Mammary microvascular endothelial cell (primary cell): ENCODE results near the genes TLX1, MFSD13A and ACTR1A.

GRCh38 chr10:101005192-101005774, 5.7 kb downstream of the LZTS2 start:
- RAMPAGE, long total RNA = no peak

- RAMPAGE, long total RNA = no peak
Observed at GRCh38 chr10:101017956-101018927, 12.7 kb downstream of the PDZD7 start.

GRCh38 chr10:101060064-101060514, 1.7 kb upstream of the KAZALD1 start:
- RAMPAGE, long total RNA = no peak

GRCh38 chr10:101060515-101061060, 1.2 kb upstream of the KAZALD1 start:
- RAMPAGE, long total RNA = no peak

- RAMPAGE, long total RNA = no peak
Observed at GRCh38 chr10:101067349-101068319, 5.8 kb downstream of the KAZALD1 start.

DNA sequence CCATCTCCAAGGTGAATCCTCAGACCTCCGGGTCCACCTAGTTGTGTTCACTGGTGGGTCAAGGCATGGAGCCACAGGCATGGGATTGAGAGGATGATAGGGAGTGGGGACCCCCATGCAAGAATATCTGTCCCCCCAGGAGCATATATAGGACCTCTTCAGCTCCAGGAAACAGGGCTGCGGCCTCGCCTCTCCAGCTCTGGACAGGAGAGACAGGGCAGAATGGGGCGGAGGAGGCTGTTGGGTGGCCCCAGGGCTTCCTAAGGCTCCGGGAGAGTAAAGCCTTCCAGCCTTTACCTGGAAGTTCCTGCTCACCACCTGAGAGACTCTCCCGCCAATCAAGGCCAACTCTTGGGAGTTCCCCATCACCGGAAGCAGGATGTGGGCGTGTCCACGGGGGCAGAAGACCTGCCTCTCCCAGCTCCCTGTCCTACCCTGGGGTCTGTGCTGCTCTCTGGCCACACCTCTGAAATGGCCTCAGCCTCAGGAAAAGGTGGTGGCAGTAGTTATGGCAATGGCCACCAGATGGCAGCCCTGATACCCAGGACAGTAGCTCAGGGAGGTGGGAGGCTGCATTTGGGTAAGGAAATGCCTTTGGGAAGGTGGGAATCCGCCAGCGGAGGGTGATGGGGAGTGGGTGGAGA, 33.6 kb downstream of the KAZALD1 start:
- RAMPAGE, long total RNA = no peak

GRCh38 chr10:101130593-101131843, at the start of gene TLX1:
TLX1 (plus strand) TSS chr10:101131300.
- RAMPAGE, long total RNA = no peak

DNA sequence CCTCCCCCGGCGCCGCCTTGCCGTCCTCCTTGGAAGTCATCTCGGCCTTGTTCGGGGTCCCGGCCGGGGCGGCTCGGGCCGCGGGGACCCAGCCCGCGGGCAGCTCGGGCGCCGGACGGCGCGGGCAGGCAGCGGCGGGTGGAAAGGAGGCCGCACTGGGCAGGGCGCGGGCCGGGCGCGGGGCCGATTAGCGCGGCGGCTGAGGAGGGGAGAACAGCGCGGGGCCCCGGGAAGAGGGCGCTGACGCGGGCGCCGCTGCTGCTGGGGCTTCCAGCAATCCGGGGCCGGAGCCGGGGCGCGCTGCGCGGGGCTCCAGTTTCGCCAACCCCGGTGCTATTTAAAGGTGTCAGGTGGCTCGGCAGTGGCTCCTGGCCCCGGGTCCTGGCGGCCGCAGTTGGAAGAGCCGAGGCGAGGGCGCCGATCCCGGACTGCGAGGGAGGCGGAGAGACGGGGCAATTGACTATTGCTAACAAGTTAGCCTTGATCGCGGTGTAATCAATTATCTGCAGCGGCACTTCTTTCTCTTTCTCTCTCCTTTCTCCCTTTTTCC, 412 bp downstream of the LBX1 start:
- RAMPAGE, long total RNA = no peak

GRCh38 chr10:101652852-101653884, 41.8 kb downstream of the FBXW4 start:
- RAMPAGE, long total RNA = no peak

GRCh38 chr10:101815550-101816229, 2.6 kb downstream of the OGA start:
- RAMPAGE, long total RNA = no peak

- RAMPAGE, long total RNA = no peak
Observed at GRCh38 chr10:101903604-101904312, 60.2 kb upstream of the KCNIP2 start.

GRCh38 chr10:101939836-101940221, 96.2 kb upstream of the KCNIP2 start:
- RAMPAGE, long total RNA = no peak

DNA sequence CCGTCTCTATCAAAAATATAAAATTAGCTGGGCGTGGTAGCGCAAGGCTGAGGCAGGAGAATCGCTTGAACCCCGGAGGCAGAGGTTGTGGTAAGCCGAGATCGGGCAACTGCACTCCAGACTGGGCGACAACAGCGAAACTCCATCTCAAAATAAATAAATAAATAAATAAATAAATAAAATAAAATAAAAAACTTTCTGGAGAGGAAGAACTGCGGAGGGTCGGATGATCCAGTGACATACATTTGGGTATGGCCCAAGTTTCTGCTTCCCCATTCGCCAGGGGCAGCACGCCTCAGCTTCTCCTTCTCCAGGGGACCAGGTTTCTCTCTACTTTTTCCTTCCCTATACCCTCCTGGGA, 844 bp downstream of the ARMH3 start:
- RAMPAGE, long total RNA = no peak

GRCh38 chr10:102159596-102160421, 7.6 kb downstream of the NOLC1 start:
- RAMPAGE, long total RNA = no peak

DNA sequence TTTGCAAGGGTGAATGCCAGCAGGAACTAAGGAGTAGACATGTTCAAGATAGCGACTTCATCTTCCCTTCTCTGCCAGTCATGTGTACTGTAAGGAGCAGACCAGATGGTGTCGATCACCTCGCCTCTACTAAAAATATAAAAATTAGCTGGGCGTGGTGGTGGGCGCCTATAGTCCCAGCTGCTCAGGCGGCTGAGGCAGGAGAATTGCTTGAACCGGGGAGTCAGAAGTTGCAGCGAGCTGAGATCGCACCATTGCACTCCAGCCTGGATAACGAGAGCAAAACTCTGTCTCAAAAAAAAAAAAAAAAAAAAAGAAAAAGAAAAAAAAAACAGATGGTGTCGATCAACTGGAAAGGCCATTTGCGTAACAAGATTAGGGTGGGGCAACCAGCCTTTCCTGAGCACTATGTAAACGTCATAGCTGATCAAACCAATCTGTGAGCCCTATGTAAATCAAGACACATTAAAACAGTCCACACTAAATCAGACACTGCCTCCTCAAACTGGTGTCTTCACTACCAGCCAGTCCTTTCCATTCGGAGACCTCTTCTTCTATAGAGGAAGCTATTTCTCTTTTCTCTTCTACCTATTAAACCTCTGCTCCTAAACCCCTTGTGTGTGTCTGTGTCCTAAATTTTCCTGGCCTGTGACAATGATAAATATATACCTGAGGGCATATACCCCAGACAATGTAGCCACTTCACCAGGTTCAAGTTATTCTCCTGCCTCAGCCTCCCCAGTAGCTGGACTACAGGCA, 33.9 kb downstream of the NOLC1 start:
- RAMPAGE, long total RNA = no peak

GRCh38 chr10:102367998-102368507, 27.5 kb upstream of the NFKB2 start:
- RAMPAGE, long total RNA = no peak

DNA sequence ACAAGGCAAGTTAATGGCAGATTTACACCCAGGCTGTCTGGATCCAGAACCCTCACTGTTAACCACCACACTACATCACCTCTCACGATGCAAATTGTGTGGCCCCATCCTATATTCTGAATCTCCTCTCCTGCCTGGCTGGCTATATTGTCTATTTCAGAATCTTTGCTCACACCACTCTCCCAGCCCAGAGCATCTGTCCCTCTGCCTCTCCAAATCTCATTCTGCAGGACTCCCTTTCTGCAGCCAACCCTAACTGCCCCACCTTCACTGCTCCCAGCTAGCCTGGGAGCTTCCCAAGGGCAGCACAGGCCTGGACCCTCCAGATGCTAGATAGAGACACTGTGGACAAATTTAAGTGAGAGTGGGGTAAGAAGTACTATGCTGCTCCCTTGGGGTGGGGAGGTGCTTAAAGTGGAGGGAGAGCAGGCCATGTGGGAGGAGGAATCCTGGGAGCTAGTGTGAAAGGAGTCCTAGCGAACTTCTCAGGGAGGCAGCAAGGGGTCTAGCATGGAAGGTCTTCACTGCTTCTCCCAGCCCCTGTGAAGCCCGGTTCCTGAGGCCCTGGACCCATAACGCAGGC, 773 bp downstream of the CUEDC2 start:
- RAMPAGE, long total RNA = no peak

DNA sequence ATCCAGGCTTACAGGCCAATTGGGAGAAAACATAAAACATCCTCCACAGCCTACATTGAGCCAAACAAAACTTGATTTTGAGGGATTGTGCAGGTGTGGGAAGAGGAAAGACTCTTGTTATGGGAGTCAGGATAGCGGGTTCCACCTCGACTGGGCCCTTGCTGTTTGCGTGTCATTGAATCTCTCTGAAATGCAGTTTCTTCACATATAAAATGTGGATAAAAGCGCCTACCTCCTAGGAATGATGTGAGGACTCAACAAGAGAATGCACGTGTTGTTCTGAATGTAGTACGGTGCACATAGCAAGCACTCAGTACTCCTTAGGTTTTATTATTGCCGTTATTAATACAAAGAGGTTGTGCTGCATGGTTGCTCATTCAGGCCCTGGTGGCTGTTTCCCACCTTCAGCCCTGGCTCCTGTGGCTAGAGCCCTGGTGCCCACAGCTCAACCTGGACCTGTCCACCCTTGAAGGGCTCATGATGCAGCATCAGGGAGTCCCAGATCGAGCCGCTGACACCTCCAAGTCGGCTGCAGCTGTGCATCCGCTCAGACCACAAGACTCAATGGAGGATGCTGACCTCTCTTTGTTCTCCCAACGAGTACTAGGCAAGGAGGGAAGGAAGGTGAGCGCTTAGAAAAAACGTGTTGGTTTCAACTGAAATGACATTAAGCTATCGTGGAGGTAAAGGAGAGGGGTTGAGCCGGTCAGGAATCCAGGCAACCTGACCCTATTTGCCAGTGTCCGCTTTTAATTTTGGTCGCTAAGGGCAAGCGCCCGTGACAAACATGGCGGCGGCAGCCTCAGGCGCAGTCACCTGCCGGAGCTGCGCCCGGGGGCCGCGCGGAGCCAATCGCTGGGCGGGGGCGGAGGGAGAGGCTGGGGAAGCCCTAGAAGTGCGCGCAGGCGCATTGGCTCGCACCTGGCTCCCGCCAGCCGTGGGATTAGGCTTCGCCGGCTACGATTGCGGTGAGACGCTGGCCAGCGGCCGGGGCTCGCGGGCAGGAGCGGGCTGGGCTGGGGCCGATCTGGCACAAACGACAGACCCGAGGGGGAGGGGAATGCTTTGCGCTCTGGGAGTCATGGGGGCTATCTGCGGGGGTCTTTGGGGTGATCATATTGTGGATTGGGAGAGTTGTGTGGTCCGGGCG, at the start of gene MFSD13A:
Gene MFSD13A, plus strand, starts transcription at position 913 of the 1,150 bp plus-strand sequence.
- RAMPAGE, long total RNA = start-site peak on the plus strand centred at position 927 of the sequence, 51 bp wide, 54 and 8 reads in 2 replicates

GRCh38 chr10:102502171-102503207, at the start of gene ACTR1A:
ACTR1A (minus strand) TSS chr10:102502712.
- RAMPAGE, long total RNA = start-site peak on the minus strand at chr10:102502664-102502720, 2,039 and 884 reads in 2 replicates

DNA sequence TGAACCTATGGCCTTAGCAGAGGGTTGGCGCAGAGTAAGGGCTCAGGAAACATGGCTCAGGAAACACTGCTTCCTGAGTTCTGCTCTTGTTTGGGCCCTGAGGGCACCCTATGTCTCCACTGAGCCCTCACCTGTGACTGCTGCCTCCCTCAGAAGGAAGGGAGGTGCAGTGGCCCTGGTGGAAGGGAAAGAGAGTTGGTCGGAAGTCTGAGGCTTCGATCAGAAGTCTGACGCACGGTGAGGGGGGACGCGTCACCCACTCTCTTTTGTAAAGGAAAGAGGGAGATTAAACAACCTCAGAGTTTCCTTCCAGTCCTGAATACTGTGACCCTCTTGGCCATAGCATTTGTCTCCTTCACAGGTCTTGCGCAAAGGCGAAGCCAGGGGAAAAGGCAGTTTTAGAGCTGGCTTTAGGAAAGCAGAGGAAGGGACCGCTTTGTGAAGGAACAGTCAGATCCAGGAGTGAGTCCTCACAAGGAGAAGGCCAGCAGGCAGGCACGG, 31.3 kb upstream of the TRIM8 start:
- RAMPAGE, long total RNA = no peak